ENCODE measurements around a stretch of chr6.

DNA sequence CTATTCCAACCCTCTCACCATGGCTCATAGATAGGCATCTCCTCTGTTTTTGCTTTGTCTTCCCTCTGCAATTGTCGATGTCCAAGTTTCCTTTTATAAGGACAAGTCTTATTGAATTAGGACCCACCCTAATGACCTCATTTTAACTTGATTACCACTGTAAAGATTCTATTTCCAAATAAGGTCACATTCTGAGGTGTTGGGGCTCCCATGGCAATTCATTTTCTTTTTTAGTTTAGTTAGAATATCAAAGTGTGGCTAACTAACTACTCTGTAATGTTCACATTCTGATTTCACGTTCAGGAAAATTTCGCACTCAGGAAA is 5.9 kb downstream of the PEX3 start:
- RRBS = no CpG with 5 or more reads among the region's 3 CpGs

DNA sequence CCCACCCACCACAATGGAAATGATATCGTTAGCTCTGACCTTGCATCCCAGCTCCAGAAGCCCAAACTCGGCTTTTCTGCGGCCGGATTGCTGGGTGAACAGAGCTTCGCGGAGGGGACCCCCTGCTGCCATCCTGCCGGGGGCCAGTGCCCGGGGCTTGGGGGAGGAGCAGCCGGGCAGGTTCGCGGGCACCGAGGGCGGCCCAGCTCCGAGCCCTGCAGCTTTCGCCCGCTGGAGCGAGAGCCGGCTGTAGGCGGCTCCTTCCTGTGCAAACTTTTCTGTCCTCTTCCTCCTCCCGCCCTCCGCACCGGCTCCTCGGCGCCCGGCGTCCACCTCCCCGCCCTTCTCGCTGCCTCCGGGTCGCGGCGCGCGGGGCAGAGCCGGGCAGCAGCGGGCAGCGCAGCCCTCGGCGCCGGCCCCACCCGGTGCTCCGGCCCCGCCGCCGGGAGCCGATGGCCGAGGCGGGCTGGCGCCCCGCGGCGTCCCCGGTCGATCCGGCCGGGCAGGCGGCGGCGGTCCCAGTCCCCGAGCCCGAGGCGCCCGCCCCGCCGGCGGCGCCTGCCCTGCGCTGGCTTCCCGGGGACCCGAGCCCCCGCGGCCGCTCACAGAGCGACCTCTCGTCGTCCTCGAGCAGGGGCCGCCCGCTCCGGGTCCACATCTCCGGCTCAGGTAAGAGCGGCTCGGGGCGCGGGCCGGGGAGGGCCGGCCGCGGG is 25.2 kb upstream of the FUCA2 start:
- RRBS = 2% methylated on average over 51 of the region's 89 CpGs

GRCh38 chr6:143755479-143755891 is 77.7 kb downstream of the PHACTR2 start:
- RRBS = no CpG with 5 or more reads among the region's 4 CpGs

GRCh38 chr6:143965940-143966580 is 42.0 kb downstream of the PLAGL1 start:
- RRBS = no CpG with 5 or more reads among the region's 5 CpGs

DNA sequence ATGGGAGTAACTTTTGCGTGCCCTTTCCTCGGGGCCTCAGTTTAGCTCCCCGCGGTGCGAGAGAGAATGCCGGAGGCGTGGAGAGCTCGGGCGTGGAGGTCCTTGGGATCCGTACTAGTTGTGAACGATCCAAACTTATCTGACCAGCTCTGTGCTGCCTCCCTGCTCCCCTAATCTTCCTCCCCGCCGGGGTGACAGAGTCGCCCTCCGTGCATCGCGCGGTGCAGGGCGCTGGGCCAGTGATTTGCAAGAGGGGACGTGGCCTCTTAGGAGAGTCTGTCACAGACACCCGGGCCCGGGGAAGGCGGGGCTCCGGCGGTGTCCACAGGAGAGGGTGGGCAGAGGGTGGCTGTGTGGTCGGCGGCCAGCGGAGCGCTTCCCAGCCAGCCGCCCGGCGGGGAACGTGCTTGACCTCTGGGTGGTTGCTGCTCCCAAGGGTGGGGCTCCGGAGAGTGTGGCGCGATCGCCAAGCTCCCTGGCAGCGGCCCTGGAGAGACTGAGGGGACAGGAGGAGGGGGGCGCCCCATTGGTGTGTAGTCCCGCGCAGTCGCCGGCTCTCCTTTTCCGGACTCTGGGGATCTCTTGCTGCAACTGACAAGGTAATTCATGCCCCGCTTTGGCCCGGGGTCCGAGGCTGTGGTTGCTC is 961 bp downstream of the UTRN start:
- RRBS = 1% methylated on average over 16 of the region's 47 CpGs

DNA sequence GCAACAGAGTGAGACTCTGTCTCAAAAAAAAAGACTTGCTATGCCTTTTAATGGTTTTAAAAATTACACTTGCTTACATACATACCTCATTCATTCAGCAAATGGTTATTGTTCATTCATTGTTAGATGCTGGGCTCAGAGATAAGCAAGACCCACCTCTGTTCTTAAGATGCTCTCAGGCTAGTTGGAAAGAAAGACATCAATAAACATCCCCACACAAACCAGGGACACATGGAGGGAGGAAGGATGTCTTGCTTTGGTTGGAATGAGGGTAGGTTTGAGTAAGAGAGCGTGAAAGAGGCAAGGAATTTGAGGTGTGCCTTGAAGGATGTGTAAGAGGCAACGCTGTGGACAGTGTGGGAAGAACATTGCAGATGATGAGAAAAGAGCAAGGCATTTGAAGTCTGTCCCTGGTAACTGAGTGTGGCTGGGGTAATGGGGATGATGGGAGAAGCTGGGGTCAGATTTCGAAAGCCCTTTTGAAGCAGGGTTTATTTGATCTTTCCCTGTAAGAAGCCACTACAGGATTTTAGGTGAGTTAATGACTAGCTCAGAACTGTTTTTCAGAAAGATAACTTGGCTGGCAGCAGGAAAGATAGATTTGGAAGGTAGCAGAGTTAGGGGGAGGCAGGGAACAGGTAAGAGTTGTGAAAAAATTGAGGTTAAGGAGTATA is 17.5 kb downstream of the UTRN start:
- RRBS = no CpG with 5 or more reads among the region's 3 CpGs

- RRBS = no CpG with 5 or more reads among the region's 7 CpGs
Observed at GRCh38 chr6:144314135-144314970, 29.2 kb downstream of the UTRN start.

DNA sequence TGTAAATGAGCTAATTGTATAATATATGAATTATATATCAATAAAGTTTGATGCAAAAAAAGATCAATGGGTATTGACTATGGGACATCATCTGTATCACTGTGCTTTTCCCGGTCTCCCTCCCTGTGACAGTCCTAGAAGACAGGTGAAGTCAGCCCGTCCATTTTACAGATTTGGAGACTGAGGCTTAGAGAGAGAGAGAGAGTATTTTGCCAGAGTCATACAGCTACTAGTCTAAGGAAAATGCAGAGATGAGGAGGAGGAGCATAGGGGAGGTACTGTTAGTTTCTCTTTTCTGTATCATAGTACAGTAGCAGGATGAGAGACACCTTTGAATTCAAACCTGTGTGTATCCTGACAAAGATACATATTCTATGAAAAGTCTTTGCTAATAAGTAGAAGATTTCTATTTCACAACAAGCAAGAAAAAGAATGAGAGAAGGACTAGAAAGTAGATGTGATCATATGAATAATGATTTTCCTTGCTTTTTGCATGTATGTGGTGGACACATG is 57.7 kb downstream of the UTRN start:
- RRBS = no CpG with 5 or more reads among the region's 2 CpGs

- RRBS = no CpG with 5 or more reads among the region's 8 CpGs
Observed at GRCh38 chr6:144473623-144473961, 188.5 kb downstream of the UTRN start.

- RRBS = no CpG with 5 or more reads among the region's 4 CpGs
Observed at GRCh38 chr6:144481958-144482522, 196.9 kb downstream of the UTRN start.

GRCh38 chr6:144623670-144624469 is 338.7 kb downstream of the UTRN start:
- RRBS = no CpG with 5 or more reads among the region's 4 CpGs

DNA sequence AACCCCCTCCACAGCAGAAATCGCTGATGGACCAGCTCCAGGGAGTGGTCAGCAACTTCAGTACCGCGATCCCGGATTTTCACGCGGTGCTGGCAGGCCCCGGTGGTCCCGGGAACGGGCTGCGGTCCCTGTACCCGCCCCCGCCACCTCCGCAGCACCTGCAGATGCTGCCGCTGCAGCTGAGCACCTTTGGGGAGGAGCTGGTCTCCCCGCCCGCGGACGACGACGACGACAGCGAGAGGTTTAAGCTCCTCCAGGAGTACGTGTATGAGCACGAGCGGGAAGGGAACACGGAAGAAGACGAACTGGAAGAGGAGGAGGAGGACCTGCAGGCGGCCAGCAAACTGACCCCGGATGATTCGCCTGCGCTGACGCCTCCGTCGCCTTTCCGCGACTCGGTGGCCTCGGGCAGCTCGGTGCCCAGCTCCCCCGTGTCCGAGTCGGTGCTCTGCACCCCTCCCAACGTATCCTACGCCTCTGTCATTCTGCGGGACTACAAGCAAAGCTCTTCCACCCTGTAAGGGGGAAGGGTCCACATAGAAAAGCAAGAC is 109.3 kb upstream of the RAB32 start:
- RRBS = no CpG with 5 or more reads among the region's 45 CpGs

DNA sequence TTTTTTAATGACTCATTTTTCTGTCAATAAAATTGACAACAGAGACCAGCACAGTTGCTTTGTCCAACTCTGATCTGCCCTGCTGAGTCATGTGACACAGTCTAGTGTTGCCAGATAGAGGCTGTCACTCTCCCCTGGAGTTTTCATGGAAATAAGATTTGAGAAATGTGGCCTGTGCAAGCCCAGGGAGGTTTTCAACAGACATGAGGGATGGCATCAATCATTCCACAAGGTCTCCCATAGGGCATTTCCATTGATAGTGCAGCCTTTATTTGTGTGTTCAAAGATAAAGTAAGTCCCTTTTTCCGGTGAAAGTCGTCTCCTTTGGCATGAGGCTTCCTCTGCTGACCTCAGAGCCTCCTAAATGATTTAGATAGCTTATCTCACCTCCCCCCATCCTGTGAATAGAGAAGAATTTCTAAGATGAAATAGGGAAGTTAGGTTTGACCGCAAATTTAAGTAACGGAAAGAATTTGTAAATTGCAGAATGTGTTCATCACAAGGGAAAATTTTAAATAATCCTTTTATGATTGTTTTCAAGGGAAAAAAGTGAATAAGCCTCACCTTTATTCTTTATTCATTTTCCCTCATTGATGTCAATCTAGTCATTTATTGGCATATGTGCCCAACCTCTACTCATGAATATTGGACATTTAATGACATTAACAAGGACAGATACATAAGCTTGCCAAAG is 277.7 kb downstream of the ADGB start:
- RRBS = no CpG with 5 or more reads among the region's 4 CpGs

DNA sequence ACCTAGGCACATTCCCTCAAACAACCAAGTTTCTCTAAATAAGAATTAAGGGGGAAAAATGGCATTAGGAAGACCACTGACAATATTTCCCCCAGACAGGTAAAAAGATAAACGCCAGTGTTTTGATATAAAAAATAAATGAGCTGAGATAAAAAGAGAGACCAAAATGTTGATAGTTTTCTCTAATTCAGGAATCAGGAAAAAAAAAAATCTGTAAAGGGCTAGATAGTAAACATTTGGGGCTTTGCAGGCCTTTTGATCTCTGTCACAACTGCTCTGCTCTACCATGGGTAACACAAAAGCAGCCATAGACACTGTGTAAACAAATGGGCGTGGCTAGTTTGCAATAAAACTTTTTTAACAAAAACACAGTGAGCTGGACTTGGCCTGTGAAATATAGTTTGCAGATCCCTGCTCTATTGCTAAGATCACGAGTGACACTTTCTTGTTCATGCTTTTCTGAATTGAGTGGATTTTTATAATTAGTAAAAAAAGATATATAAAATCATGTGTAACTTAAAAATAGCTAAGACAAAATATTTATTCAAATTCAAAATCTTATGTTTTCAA is 219.1 kb upstream of the STXBP5 start:
- RRBS = no CpG with 5 or more reads among the region's 3 CpGs

- RRBS = no CpG with 5 or more reads among the region's 2 CpGs
Observed at GRCh38 chr6:147259644-147260171, 55.5 kb downstream of the STXBP5 start.

GRCh38 chr6:147297246-147298418 is 93.4 kb downstream of the STXBP5 start:
- RRBS = no CpG with 5 or more reads among the region's 6 CpGs

GRCh38 chr6:148263037-148263568 is 79.5 kb upstream of the SASH1 start:
- RRBS = no CpG with 5 or more reads among the region's 3 CpGs

GRCh38 chr6:148519345-148520038 is 176.9 kb downstream of the SASH1 start:
- RRBS = no CpG with 5 or more reads among the region's 21 CpGs

- RRBS = no CpG with 5 or more reads among the region's 16 CpGs
Observed at GRCh38 chr6:148532576-148533166, 190.0 kb downstream of the SASH1 start.